Umbilical cord (tissue), 2 donors: ENCODE measurements around the gene CSK.

DNA sequence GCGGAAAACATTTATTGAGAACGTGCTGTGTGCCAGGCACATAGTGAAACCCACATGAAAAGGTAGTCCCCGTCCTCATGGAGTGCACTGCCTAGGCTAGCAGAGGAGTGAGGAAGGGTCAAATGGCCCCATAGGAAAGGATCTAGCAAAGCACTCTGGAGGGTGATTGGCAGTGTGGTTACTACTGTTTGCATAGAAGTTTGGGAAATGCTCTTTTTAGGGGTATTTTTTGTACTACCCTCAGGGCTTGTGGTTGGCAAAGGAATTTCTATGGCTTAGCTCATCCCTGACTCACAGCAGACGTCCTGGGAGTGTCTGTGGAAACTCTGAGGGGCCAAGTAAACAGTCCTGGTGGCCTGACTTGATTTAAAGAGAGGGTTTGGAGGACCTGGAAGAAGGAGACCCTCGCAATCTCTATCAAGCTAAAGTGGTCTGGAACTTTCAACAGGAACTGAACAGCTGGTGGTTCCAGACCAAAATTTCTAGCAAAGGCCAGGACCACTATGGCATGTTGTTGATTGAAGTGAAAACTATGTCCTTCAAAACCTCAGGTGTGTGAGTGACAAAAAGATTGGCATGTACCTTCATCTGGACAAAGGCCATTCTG, 1.0 kb upstream of the NPTN start:
- RAMPAGE, long total RNA = no peak

- RAMPAGE, long total RNA = no peak
Observed at GRCh38 chr15:73809715-73810208, 56.6 kb upstream of the INSYN1 start.

DNA sequence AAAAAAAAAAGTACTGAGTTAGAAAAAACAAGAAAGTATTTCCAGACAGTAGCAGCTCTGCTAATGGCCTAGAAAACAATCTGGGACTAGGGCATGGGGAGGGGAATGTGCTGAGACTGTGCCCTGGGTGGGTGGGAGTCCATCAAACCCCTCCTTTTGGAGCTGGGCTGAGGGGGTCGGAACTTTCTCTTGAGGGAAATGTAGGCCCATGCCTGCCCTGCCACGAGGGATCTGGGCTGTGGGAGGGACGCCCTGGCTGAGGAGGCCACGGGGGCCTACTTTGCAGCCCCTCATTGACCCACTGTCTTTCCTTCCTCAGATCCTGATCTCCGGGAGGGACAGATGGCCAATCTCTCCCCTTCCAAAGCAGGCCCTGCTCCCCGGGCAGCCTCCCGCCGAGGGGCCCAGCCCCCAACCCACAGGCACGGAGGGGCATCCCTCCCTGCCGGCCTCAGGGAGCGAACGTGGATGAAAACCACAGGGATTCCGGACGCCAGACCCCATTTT, 25.3 kb downstream of the LOXL1 start:
- RAMPAGE, long total RNA = no peak

- RAMPAGE, long total RNA = no peak
Observed at GRCh38 chr15:73997739-73998572, 3.4 kb downstream of the PML start.

DNA sequence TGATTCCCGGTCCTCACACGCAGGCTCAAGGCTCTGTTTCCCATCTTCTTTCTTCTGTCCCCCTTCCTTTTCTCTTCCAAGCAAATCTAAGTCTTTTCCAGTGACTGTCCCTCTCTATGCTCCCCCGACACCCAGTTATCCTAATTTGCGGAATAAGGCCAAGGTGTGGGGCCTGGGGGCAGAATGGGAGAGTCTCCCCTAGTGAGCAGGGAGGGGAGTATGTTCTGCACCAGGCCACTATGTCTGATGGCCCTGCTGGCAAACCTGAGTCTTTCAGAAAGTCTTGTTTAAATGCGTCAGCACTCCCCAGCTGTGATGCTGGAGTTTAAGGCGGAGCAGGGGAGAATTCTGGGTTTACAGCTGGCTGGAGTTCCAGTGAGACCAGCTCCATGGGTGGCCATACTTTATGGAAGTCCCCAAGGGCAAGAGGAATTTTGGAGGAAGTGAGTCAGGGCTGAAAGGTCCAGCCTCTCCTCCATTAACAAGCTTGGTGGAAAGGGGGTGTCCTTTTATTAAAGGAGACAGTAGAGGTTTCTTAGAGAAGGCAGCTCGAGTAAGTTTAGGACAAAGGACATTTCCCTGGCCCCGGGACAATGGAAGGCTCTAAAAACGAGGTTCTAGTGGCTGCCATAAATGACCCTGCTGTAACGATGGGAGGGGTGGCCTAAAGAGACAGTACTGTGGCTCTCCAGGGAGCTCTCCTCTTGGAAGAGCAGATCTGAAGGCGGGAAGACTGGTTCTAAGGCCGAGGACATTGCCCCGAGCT, 41.9 kb downstream of the GOLGA6A start:
- RAMPAGE, long total RNA = no peak

- RAMPAGE, long total RNA = no peak
Observed at GRCh38 chr15:74099968-74100627, 17.7 kb upstream of the GOLGA6A start.

DNA sequence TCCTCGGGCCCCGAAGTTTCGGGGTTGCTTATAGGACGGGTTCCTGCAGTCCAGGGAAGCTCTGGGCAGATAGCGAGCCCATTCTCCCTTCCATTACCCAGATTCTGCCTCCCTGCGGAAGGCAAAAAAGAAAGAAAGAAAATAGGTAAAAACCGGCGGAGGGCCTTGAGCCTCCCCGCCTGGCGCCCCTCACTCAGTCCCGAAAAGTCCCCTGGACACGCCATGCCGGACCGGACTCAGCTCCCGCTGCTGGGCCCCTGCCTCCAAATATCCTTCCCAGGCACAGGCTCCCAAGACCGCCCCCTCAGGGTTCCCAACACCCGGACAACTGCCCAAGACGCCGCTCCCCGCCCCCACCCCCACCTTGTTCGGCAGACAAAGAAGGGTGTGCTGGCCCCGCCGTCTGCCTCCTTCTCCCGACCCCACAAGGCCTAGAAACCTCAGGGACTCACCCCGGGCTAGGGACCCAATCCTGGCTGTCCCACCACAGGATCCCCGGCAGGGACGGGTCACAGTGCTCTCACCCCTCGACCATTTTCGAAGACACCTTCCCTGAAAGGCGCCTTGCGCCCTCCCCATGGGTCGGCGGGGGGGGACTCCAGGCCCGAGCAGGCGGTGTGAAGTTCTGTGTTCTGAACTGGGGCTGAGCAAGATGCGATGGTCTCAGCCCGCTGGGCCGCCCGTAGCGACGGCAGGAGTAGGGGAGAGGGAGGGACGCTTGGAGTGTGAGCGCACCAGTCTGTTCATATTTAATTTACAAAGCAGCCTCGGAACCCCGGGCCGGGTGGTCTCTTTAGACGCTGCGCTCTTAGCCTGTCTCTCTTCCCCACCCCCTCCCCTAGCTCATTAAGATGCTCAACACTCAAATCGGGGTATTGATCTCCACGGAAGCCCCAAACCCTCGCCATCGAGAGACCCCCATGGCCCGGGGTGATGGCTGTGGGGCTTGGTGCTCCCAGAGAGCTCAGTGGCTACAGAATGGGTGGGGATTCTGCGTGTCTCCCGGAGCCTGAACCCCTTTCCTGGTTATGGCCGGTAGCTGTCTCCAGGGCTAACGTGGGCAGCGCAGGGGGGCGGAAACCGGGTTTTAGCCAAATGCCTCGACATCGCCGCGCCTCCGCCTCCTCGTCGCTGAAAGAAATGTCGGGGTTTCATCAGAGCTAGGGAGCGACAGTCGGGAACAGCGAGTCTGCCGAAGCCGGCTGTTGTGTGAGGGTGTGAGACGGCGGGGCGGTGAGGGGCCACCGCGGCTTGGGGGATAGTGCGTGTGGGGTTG, 1.4 kb upstream of the ISLR2 start:
- RAMPAGE, long total RNA = no peak

DNA sequence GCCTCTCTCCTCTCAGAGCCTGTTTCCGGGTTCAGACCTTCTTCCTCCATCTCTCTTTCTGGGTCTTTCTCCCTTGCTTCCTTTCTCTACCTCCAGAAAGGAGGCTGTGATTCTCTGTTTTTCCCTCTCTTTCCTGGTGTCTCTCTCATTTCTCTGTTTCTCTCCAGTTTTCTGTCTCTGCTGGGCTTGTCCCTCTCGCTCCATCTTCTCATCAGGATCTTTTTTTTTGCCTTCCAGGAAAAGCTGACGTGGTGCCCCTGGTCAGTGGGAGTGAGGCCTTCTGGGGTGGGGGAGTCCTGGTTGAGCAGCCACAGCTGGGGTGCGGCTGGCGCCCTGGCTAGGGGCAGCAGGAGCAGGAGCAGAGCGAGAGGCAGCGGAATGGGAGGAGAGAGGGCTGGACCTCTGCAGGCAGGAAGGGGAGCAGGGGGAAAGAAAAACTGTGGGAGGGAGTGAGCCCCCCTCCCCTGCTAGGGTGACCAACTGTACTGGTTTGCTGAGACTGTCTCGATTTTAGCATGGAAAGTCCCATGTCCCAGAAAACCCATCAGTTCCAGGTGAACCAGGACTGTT, 3.1 kb upstream of the ISLR start:
- RAMPAGE, long total RNA = no peak

GRCh38 chr15:74217038-74217300, 14.4 kb upstream of the STRA6 start:
- RAMPAGE, long total RNA = no peak

DNA sequence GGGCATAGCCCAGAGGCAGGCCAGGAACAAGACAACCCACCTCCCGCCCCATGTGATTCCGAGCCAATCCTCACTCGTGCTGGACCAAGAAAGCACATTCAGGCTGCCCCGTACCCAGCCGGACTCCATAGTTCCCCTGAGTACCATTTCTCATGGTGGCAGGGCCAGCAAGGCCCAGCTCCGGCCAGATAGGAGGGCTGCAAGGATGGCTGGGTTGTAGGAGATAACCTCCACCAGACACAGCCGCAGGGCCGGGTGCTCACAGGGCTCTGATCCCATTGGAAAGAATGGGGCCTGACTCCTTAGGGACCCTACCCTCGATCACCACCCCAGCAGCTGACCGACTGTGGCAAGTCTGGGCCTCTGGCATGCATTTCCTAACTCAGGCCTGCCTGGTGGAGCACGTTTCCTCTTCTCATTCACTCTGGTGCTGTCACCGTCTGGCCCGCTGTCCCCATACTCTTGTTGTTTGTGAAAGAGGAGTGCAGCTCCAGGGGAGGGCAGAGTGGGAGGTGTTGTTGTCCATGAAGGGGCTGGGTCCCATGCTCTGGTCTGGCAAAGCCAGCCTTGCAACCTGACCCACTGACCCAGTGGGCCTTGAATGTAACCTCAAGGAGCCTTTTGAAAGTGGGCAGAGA, 11.2 kb downstream of the SEMA7A start:
- RAMPAGE, long total RNA = no peak

GRCh38 chr15:74614240-74614541, 1.4 kb upstream of the CLK3 start:
- RAMPAGE, long total RNA = no peak

- RAMPAGE, long total RNA = no peak
Observed at GRCh38 chr15:74615994-74616969, 646 bp downstream of the CLK3 start.

- RAMPAGE, long total RNA = no peak
Observed at GRCh38 chr15:74638589-74639532, 23.2 kb downstream of the CLK3 start.

DNA sequence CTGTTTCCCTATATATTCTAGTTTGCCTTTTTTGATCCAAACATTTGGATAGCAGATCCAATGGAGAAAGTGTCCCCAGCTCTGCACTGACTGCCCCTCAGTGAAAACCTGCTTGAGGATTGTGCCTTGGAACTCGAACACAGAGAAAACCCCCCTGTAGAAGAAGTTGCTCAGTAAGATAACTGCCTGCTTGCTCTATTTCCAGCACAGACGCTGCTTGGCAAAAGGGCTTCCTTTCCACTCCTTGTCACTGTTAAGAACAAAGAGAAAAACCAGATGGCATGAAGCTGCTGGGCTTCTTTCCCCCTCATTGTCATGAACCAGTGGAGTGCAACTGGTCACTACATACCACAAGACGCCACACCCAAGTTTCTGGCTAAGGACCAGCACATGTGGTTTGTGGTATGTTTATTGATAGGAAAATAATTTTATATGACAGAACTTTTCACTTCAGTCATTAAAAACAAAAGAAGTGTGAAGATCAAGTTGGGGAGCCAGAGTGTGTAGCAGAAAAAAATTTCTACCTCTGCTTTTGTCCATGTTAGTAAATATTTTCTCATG, 37.7 kb downstream of the CLK3 start:
- RAMPAGE, long total RNA = no peak

GRCh38 chr15:74726290-74727218, 1.2 kb upstream of the CYP1A1 start:
- RAMPAGE, long total RNA = no peak

DNA sequence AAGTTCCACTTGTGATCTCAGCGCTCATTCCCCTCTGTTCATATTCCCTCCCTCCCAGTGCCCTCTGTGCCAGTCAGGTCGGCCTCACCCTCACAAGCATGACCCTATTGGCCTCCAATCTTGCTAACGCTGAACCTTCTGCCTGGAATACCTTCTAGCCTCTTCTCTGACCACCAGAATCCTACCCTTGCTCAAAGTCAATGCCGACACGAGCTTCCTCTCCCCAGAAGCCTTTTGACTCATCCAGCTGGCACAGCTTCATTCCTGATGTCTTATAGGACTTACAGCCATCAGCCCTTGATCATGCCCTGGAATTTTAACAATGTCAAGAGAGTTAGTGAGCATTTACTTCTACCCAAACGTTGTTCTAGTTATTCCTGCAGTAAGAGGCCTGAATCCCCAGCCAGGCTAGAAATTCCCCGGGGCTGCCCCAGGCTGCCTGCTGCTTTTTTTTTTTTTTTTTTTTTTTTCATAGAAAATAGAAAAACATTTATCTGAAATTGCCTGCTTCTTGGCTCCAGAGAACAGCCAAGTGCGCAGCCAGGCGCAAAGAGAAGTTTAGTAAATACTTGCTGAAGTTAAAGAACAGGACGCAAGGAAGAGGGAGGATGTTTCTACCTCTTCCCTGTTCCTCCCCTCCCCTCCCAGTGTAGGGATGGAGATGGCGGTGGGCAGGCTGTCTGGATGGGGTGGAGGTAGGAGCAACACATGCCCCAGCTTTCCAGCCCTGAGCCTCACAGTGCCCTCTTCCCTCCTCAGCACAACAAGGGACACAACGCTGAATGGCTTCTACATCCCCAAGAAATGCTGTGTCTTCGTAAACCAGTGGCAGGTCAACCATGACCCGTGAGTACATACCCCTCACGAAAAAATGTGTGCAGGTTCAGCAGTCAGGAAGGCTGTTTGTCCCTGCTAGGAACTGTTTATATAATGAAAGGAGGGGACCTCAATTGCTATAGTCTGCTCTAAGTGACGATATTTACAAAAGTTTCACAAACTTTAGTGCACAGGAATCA, 4.1 kb downstream of the CYP1A2 start:
- RAMPAGE, long total RNA = no peak

DNA sequence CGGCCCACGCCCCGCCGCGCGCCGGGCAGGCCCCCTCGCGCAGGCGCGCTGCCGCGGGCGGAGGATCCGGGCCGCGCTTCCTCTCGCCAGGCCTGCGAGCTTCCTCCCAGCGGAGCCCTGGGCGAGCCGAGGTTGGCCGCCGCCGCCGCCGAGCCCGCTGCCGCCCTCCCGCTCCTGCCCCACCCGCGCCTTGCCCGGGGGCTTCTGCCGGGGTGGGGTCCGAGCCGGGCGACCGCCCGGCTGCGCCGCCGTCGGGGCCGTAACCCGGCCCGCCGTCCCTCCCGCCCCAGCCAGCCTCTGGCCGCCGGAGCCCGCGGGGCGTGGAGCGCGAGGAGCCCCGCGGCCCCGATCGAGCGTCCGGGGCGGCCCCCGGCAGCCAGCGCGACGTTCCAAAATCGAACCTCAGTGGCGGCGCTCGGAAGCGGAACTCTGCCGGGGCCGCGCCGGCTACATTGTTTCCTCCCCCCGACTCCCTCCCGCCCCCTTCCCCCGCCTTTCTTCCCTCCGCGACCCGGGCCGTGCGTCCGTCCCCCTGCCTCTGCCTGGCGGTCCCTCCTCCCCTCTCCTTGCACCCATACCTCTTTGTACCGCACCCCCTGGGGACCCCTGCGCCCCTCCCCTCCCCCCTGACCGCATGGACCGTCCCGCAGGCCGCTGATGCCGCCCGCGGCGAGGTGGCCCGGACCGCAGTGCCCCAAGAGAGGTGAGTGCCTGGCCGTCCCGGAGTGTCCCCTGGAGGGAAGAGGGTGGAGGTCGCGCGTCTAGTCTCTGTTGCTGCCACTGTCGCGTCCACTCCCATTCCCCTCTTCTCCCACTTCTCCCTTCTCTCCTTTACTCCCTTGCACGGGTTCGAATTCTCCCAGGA, at the start of gene CSK:
Gene CSK (plus strand): TSS at position 63 of the 865 bp plus-strand sequence.
- RAMPAGE, long total RNA = no peak

DNA sequence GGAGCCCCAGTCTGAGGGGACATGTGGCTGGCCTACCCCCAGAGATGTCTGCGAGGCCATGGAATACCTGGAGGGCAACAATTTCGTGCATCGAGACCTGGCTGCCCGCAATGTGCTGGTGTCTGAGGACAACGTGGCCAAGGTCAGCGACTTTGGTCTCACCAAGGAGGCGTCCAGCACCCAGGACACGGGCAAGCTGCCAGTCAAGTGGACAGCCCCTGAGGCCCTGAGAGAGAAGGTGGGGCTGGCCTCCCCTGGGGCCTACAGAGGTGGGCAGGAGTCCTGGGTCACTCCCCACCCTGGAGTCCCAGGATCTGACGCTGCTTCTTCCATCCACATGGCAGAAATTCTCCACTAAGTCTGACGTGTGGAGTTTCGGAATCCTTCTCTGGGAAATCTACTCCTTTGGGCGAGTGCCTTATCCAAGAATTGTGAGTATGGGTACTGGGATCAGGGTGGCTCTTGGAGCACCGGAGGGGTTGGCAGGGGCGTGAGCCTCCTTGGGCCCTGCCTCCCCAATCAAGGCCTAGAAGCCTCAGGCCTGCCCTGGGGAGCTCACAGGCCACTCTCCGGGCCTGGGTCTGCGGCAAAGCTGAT, 10.9 kb upstream of the LMAN1L start:
- RAMPAGE, long total RNA = no peak

DNA sequence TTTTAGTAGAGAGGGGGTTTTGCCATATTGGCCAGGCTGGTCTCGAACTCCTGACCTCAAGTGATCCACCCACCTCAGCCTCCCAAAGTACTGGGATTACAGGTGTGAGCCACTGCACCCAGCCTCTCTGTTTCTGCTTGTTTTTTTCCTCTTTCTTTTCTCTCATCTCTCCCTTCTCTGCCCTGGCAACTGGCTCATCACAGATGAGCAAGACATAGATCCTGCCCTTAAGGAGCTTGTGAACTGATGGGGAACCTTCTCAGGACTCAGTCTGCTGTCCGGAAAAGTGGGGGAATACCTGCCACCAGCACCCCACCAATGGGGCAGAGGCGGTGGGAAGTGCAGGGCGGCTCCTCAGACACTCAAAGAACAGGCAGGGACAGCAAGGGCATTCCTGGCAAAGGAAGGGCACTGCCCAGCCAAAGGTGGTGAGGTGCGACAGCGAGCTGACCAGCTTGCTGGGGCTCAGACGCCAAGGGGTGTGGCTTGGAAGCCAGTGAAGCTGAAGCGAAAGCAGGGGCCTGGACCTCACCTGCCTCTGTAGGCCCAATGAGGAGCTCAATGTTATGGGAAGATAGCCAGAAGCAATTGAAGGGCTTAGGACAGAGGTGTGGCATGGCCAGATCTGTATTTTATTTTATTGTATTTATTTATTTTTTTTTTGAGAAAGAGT, 4.7 kb upstream of the LMAN1L start:
- RAMPAGE, long total RNA = no peak

DNA sequence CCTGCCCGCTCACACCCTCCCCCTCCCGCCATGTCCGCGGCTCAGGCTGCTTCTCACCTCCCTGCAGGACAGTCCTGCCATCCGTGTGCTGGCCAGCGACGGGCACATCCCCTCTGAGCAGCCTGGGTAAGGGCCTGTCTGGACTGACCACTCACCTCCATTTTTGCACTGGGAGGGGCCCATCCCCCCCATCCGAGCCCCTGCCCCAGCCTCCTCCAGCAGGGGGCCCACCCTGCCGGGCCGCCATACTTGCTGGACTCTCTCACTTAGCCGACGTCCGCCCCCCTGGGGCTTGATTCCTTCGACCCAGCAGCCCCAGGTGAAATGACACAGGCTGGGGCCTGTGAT, 3.9 kb downstream of the LMAN1L start:
- RAMPAGE, long total RNA = no peak